Osteoblast (primary cell): ENCODE measurements around the genes CNTN6 and LRRN1.

- CAGE, long polyA plus RNA, result no peak
- RRBS, result no CpG with 5 or more reads among the region's 4 CpGs
These were observed 121.8 kb upstream of the CHL1 start for GRCh38 chr3:74498-75347.

DNA sequence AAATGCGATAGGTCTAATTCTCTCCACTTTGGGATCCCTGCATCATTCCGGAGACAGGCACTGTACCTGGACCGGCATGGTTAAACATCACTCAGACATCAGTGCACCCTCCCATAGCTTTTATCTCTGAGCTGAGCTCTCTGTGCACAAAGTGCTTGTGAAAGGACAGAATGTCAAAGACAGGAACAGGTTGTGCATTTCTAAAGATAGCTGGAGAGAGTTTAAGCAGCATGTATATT lies 65.4 kb upstream of the CHL1 start:
- CAGE, long polyA plus RNA, result no peak
- RRBS, result no CpG with 5 or more reads among the region's 3 CpGs

GRCh38 chr3:195697-196090 lies 869 bp upstream of the CHL1 start:
- CAGE, long polyA plus RNA, result no peak
- RRBS, result no CpG with 5 or more reads among the region's 6 CpGs

GRCh38 chr3:232771-233311 lies 36.3 kb downstream of the CHL1 start:
- CAGE, long polyA plus RNA, result no peak
- RRBS, result no CpG with 5 or more reads among the region's 3 CpGs

DNA sequence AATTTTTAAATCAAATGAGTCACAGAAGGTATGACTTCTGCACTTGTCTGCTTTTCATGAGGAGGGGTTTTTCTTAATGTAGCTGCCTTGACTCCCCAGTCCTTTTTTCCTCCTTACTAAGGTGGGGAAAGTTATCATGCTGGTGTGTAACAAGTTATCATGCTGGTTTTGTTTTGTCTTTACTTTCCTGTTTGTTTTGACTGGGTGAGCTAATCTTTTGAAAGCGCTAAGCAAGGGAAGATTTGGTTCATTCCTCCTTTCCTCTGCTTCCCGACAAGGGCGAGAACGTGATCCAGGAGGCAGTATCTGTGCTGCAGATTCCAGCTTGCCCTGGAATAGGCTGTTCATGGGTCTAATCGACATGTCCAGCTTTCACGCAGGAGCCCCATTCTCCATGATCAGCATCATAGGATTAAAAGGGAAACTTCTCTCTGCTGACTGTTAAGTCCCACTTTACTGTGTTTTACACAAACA lies 152.0 kb downstream of the CHL1 start:
- CAGE, long polyA plus RNA, result no peak
- RRBS, result no CpG with 5 or more reads among the region's 6 CpGs

GRCh38 chr3:535536-535795 lies 338.9 kb downstream of the CHL1 start:
- CAGE, long polyA plus RNA, result no peak
- RRBS, result no CpG with 5 or more reads among the region's 5 CpGs

- CAGE, long polyA plus RNA, result no peak
- RRBS, result no CpG with 5 or more reads among the region's 8 CpGs
These were observed at the start of gene CNTN6 for GRCh38 chr3:1092355-1093331. Gene CNTN6, plus strand, starts transcription at chr3:1093024.

DNA sequence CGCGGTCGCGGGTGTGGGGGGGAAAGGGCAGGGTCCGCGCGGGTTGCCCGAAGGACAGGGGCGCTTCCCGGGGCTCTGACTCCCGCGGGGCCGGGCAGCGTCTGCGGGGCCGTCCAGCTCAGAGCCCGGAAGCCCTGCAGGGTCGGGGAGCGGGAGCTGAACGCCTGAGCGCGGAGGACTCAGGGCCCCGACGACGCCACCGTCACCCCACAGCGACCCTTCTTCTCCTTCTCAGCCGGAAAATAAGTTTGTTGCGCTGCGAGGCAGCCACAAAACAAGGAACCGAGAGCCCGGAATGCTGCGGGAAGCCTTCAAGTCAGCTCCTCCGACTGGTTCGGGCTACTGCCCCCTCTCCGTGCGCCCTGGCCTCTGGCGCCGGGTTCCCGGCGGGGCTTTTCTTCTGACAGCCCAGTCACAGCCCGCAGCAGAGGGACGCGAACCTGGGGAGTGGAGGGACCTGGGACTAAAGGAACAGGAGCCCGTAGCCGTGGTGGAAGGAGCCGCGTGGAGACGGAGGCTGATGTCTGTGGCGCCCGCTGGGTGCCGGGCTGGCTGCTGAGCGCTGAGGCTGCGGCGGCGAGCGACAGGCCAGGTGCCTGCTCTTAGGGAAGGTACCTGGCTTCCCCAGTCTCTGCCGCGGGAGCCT lies 496 bp downstream of the CNTN4 start:
- CAGE, long polyA plus RNA, result no peak
- RRBS, result 4% methylated on average over 28 of the region's 59 CpGs

DNA sequence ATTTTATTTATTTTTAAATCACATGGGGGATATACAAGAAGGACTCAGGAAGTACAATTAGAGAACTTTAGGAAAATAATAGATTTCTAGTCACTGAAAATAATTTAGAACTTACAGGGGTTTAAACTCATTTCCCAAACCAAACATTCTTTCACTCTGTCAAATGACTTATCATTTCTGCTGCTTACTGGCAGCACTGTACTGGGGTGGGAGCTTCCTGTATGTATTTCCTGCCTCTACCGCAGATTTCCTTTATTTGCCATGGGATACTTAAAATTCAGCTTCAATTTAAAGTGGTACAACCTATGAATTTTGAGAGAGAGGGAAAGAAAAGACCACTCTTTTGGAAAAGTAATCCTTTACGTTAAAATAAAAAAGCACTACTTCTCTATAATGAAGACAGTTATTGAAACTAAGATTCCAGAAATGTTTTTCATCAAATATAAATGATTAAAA lies 6.1 kb downstream of the CRBN start:
- CAGE, long polyA plus RNA, result no peak
- RRBS, result no CpG with 5 or more reads among the region's 2 CpGs

DNA sequence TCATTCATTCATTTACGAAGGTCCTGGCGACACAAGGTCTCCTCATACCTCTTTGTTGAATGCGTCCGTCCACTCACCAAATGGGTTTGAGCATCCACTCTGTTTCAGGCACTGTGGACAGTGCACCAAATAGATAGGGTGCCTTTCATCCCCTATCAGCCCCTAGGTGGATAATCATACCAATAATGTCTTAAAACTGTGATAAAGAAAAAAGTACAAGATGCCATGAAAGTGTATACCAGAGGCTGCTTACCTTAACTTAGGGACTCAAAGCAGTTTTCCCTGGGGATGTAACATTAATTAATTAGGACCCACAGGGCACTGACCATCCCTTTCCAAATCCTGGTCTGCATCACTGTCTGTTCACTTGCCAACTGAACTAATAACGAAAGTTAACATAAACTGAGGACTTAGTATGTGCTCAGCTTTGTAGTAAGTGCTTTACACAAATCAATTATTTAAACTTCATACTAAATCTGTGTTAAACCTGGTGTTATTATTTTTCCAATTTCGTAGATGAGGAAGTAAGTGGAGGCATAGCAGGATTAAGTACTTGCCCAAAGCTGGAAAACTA lies 37.1 kb upstream of the LRRN1 start:
- CAGE, long polyA plus RNA, result no peak
- RRBS, result no CpG with 5 or more reads among the region's 6 CpGs

DNA sequence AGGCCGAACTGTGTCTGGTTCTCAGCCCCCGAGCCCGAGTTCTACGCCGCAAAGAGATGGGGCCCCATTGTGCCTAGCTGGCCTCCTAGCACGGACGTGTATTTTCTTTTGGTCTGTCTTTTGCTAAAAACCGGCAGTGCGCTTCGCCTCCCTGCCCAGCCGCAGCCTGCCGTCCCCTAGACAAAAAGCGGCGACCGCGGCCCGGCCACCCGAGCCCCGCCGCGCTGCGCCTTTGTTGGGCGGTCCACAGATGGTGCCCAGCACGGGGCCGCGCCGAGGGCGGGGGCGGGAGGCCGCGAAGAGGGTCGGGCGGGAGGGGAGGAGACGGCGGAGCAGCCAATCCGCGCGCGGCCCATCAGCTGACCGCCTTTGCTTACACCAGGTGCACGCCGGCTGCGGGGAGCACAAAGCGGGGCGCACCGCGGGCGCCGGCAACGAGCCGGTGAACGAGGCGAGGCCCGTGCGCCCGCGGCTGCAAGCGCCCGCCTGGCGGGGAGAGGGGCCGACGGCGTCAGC lies at the start of gene LRRN1:
Gene LRRN1, plus strand, starts transcription at position 401 of the 516 bp plus-strand sequence.
- CAGE, long polyA plus RNA, result no peak
- RRBS, result 2% methylated on average over 30 of the region's 63 CpGs

DNA sequence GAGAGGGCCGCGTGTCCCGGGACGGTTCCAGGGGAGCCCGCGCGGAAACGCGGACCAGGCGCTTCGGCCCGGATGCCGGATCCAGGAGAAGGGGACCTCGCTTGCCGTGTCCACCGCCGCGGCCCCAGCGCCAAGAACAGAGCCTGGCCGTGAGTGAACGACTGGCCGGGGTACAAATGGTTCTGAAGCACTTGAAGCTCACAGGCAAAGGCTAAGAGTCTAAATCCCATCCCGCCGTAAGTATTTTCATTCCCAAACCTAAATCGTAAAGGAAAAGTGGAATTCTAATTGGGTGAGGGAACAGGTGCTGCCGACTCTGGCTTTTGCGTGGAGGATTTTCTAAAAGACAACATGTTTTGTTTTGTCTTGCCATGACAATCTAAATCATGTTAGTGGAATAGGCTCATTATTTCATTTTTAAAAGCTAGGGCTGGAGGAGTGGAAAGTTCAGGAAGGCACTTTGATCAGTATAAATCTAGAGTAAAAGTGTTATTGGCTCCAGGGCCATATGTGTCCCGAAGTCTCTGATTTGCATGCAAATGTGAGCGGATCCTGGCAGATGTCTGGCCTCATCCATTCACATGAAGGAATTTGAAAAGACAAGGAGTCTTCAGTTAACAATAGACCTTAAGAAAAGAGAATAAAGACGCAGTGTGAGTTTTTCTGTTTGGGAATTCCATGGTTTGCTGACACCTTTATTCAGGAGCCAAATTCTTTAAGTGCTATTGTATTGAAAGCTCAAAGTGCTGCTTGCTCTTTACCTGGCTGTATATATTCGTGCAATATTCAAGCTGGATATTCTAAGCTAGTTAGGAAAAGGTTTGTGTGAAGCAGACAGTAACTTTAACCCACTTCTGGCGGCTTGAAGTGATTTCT lies 2.0 kb downstream of the LRRN1 start:
- CAGE, long polyA plus RNA, result no peak
- RRBS, result 3% methylated on average over 13 of the region's 32 CpGs

DNA sequence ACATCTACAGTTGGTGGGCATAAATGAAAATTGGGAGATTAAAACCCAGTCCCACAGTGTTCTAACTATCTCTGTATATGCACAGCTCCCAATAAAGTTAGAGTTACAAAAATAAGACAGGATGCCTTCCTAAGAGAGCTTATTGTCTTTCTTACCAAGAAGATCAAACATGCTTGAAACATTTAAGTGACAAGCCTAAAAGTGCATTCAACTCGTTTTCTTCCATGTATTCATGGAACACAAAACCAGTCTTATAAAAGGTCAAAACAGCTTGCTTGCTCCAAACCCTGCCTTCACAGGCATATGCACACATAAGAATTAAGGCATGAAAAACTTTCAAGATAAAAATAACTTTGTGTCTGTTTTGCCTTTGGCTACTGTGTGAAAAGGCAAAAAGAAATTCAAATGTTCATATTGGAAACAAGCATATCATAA lies 3.3 kb downstream of the SETMAR start:
- CAGE, long polyA plus RNA, result no peak
- RRBS, result no CpG with 5 or more reads among the region's 1 CpG

DNA sequence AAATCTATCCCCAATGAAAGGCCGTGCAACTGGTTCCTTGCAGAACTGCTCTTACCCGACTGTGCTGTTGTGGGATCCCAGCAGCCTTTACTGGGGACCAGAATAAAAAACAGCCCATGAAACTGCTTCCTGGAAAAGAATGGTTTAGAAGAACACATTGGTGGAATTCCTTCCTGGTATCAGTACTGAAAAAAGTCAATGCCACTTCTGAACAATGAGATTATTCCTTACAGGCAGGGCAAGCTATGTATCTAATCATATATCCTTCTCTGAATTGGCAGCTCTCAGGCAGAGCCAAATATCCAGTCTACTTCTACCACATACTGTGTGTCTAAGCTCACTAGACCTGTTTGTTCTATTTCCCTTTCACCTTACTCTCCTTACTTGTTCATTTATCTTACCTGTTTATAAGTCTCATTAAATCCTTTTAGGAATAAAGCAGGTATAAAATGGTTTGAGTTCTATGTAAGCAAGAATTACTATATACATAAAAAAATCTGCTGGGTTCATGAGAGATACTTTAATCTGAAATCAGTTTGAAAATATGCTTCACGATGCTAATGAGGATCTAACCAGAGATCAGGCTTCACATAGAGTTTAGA lies 8.3 kb downstream of the SETMAR start:
- CAGE, long polyA plus RNA, result no peak
- RRBS, result no CpG with 5 or more reads among the region's 3 CpGs

- CAGE, long polyA plus RNA, result no peak
- RRBS, result no CpG with 5 or more reads among the region's 13 CpGs
These were observed 63.1 kb downstream of the SETMAR start for GRCh38 chr3:4366137-4366810.

GRCh38 chr3:4581391-4581901 lies 88.3 kb downstream of the ITPR1 start:
- CAGE, long polyA plus RNA, result no peak
- RRBS, result no CpG with 5 or more reads among the region's 3 CpGs

DNA sequence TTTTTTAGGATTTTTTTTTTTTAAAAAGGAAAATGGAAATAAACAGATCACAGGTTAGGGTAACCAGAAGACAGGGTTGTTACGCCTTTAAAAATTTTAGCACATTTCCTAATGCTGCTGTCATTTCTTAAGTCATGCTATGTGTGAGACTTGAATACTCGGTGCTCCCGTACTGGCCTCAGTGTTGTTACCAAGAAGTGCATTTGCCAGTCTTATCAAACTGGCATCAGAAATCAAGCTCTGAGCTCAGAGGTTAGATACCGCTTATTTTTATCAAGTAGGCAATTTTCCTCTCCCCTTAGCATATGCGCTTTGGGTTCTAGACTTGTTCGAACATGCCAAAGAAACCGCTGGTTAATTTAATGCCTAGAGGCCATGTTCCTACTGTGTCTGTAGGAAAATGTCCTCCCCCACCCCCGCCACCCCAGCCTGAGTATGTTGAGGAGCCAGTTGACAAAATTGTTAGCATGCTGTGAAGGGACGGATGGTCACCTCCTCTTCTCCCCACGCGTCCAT lies 88.8 kb downstream of the ITPR1 start:
- CAGE, long polyA plus RNA, result no peak
- RRBS, result no CpG with 5 or more reads among the region's 11 CpGs

GRCh38 chr3:4723245-4723444 lies 230.0 kb downstream of the ITPR1 start:
- CAGE, long polyA plus RNA, result no peak
- RRBS, result no CpG with 5 or more reads among the region's 4 CpGs

- CAGE, long polyA plus RNA, result no peak
- RRBS, result no CpG with 5 or more reads among the region's 14 CpGs
These were observed 237.8 kb upstream of the BHLHE40 start for GRCh38 chr3:4741202-4742131.

GRCh38 chr3:4756968-4758059 lies 221.9 kb upstream of the BHLHE40 start:
- CAGE, long polyA plus RNA, result no peak
- RRBS, result no CpG with 5 or more reads among the region's 13 CpGs